NT2/D1 (cell line): ENCODE data around the gene TECTA.

- RRBS, 2 experiments = no CpG with 5 or more reads among the region's 17 CpGs
Observed at GRCh38 chr11:120776005-120776892, 247.7 kb upstream of the TBCEL start.

DNA sequence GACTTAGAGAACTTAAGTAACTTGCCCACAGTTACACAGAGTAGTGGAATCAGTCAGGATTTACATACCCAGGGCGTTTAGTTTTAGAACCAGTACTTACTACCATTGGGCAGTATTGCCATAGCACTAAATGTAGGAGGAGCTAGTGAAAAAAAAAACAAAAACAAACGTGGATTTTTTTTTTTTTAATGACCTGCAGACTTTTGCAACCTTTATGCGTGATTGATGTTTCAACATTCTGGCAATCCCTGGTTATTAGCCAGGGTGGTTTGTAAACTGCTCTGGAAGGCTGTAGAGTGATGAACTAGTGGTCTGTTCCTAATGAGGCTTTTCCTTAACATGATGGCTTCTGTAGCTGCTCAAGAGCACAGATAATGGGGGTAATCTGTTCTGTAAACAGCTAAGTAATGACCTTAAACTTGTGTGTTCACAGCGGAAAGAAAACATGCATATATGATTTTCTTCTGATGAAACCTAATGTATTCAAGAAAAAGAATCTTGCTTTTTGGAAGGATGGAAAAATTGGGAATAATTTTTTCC lies 11.5 kb downstream of the TBCEL start:
- RRBS, 2 experiments = no CpG with 5 or more reads among the region's 4 CpGs

DNA sequence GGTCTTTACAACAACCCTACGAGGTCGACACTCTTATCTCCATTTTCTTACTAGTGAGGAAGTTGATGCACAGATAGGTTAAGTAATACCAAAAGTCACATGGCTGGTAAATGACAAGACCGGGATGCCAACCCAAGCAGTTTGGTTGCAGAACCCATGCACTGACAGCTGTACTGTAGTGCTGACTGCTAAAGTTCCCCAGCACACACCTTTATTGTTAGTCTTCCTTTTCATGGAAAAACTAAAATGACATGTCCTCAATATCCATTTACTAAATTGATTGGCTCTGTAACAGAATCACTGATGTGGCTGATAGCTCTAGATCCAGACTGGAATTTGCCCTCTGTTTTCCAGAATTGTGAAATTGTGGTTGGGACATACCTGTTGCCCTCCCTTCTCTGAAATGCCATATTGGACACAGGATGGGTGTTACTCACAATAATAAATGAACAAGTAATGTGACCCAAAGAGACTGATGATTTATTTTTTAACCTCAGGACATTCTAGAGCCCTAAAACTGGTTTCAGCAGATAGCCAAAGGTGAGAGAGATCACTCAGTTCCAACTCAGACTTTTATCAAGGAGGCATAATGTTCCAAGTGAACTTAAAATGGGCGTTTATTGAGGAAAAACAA lies 9.3 kb upstream of the TECTA start:
- RRBS, 2 experiments = no CpG with 5 or more reads among the region's 4 CpGs

- RRBS, 2 experiments = no CpG with 5 or more reads among the region's 2 CpGs
Observed at GRCh38 chr11:121101019-121101397, at the start of gene TECTA. TECTA (plus strand) TSS chr11:121101243.

GRCh38 chr11:121449018-121450005 lies 2.8 kb upstream of the SORL1 start:
- RRBS, 2 experiments = no CpG with 5 or more reads among the region's 8 CpGs

DNA sequence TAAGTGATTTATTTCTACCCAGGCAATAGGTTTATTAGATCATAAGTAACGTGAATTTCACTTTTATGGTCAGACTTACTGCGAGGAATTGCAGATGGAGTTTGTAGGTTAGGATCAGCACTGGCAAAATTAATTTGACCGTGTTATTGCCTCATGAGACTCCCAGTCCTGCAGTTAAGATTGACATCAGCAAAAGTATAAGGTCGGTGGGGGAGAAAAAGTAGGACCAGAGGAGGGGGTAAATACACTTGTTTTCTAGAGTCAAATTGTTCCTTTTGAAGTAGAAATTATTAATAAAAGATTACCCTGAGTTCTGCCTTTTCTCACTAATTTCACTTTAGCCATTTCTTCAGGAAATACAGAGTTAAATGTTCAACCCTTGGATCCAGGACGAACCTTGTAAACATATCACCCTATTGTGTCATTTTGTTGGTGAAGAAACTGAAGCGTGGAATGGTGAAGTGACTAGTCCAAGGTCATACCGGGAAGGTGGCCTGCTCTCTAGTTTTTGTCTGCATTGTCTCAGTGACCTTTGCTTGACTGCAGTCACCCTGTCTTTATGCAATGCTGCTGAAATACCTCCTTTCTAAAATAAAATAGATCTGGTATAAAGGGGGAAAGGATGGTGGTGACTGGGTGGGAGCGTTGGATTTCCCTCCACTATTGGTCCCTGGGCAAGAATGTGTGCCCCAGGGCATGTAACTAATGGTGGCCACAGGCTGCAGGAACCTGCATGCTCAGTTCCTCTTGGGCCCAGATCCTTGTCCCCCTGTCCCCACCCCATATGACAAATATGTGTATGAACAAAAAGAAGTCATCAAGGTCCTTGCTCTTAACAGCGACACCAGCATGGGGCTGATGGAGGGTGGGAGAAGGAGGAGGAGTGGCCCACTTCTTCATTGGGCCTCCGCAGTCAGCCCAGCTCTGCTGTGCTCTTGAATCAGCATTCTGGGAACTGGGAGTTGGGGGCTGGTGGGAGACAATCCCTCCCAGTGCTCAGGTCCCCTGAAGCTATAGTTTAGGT lies 1.5 kb downstream of the SORL1 start:
- RRBS, 2 experiments = no CpG with 5 or more reads among the region's 10 CpGs

DNA sequence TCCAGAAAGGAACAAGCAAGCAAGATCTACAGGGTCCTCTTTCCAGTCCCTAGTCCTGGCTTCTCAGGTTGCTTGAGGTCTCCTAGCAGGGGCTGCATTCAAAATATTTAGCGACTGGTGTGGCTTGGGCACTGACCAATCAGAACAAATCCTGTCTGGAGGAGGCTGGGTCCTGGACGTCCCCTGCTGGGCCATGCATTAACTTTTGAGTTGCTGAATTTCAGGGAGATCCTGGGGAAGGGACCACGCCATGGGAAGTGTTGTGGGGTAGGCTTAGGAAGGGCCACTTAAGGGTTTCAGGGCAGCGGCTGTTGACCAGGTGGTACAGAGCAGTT lies 27.3 kb downstream of the SORL1 start:
- RRBS, 2 experiments = no CpG with 5 or more reads among the region's 4 CpGs

DNA sequence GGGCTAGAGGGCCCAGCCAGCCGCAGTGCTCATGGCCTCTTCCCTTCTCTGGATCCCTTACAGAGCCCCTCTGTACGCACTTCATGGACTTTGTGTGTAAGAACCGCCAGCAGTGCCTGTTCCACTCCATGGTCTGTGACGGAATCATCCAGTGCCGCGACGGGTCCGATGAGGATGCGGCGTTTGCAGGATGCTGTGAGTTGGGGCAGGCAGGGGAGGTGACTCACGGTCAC lies 135.8 kb downstream of the SORL1 start:
- RRBS, 2 experiments = no CpG with 5 or more reads among the region's 11 CpGs

DNA sequence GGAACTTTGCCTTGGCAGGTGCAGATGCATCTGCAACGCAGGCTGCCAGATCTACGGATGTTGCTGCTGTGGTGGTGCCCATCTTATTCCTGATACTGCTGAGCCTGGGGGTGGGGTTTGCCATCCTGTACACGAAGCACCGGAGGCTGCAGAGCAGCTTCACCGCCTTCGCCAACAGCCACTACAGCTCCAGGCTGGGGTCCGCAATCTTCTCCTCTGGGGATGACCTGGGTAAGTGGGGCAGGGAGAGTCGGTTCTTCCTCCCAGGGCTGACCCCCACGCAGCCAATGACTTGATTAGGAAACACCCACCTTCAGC lies 175.4 kb downstream of the SORL1 start:
- RRBS, 2 experiments = no CpG with 5 or more reads among the region's 9 CpGs

DNA sequence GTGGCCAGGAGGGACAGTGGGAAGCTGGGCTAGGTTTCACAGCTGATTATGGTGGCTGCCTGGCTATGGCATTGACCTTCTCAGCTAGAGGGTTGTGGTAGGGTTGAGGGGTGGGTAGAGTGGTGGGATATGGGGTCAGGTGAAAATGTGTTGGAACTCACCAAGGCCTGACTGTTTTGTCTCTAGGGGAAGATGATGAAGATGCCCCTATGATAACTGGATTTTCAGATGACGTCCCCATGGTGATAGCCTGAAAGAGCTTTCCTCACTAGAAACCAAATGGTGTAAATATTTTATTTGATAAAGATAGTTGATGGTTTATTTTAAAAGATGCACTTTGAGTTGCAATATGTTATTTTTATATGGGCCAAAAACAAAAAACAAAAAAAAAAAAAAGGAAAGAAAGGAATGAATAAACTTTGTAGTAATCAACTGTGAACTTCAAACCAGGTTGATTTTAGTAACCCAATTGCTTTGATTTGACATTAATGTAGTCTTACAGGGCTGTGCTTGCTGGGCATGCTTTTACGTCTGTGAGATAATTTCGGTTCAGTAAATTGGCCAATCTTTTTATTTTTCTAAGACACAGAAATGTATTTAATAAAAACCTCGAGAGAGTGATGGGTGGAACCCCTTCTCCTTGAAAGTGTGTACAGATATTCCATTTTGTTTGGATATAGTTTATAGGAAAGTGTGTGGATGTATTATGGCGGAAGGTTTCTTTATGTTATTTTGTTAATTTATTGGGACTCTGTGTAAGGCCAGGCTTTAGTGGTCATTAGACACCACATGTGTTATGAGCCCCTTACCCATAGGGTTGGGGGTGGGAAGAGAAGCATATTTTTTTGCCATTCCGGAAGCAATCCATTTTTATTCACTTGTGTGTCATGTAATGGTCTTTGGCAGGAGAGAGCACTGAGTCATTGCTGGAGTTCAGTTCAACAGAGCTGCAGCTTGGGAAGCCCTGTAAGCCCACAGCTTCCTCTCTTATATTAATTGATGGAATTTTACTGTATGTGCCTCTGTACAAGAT lies 177.5 kb downstream of the SORL1 start:
- RRBS, 2 experiments = no CpG with 5 or more reads among the region's 6 CpGs

DNA sequence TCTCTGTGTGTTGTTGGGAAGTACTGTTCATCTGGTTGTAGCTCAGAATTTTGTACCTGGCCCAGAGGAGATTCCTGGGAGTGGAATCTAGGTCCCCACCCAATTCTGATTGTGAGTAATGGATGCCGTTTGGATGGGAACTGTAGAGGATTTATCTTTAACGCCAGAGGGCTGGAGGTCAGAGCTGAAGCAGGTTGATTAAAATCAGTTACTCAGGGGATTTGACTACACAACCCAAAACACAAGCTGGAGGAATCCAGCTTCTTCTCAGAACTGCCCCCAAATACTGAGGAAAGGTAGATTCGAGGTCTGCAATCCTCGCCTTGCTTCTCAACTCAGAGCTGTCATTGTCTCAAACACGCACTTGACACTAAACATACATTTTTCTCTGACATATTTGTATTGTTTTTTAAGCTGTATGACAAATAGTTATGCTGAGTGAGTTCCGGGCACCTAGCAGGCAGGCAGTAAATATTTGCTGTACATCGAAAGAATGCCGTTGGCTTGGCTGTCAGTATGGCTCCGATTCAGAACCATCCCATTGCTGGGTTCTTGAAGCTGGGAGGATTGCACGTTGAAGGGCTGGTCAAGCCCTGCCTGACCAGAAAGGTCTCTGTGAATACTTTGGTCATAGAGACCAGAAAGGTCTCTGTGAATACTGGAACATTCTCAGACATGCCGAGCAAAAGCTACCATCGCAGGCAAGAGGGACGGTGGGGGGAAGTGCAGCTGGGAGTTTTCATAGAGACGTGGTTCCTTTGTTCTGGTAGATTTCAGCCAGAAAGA lies 202.6 kb downstream of the SORL1 start:
- RRBS, 2 experiments = no CpG with 5 or more reads among the region's 14 CpGs

GRCh38 chr11:121689222-121689745 lies 237.2 kb downstream of the SORL1 start:
- RRBS, 2 experiments = no CpG with 5 or more reads among the region's 3 CpGs

DNA sequence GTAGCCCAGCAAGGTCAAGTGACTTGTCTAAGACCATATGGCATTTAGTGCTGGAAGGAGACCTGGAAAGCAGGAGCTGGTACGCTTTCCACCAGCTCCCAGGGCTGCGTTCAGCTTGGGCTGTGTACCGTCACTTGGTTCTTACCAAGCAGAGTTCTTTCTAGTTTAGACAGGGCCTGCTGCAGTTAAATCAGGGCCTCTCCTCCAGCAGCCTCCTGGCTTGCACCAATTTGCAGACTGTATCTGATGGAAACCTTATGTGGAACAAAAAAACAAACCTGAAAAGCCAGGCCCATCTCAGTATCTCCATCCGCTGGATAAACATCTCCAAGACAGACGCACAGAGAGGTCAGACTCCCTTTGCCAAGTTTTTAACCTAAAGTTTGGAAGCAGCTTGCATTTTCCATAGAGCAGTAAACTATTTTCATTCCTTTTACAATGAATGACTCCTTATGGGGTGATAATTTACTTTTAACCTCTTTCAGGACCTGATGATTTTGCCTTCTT lies 289.2 kb downstream of the SORL1 start:
- RRBS, 2 experiments = no CpG with 5 or more reads among the region's 5 CpGs

- RRBS, 2 experiments = no CpG with 5 or more reads among the region's 2 CpGs
Observed at GRCh38 chr11:122104259-122104814, 11.7 kb downstream of the BLID start.

DNA sequence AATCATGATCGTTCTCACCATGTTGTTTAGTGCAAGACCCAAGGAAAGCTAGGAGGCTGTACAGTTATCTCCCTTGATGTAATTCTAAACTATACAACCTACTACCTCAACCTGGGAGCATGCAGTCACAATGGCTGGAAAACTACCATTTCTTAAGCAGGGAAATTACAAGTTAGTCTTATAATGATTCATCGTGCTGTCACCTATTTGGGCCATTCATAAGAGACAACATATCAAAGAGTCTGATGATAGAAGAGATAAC lies 30.4 kb upstream of the BLID start:
- RRBS, 2 experiments = no CpG with 5 or more reads among the region's 2 CpGs

GRCh38 chr11:122196833-122197646 lies 81.0 kb upstream of the BLID start:
- RRBS, 2 experiments = no CpG with 5 or more reads among the region's 8 CpGs

- RRBS, 2 experiments = no CpG with 5 or more reads among the region's 22 CpGs
Observed at GRCh38 chr11:122309157-122310208, 193.5 kb upstream of the BLID start.

DNA sequence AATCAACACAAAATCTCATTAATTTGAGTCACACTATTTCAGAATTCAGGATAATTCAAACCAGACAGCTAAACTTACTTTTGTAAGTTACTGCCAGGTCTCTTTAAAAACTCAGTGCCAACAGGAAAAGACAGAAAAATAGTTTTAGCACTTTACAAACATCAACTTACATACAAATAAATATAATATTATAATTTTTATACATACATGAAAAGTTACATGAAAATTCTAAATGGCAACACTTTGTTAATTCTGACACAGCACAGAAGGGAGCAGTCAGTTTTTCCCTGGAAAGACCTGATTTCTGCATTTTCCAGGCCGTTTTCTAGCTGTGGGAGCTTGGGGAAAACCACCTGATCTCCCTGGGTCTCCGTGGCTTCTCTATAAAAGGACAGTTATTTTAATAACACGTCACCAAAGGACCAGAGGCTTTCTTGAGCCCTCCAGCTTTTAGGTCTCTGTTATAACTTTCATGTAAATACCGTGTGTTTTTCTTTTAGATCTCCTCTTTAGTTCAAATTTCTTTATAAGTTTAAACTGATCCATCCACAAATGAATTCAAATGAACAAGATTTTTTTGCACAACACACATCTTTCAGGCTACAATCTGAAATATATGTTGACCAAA lies 220.3 kb upstream of the BLID start:
- RRBS, 2 experiments = no CpG with 5 or more reads among the region's 4 CpGs

DNA sequence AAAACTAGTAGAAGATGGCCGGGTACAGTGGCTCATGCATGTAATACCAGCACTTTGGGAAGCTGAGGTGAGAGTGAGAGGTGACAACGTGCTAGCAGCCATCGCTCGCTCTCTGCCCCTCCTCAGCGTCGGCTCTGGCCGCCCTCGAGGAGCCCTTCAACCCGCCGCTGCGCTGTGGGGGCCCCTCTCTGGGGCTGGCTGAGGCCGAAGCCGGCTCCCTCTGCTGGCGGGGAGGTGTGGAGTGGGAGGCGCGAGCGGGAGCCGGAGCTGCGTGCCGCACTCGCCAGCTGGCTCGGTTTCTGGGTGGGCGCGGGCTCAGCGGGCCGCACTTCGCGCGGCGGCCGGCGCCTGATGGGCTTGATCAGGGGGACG lies 99.0 kb upstream of the UBASH3B start:
- RRBS, 2 experiments = 82 to 89% methylated on average over 3 to 11 of the region's 33 CpGs